Glomerular endothelial cell (primary cell): ENCODE measurements around the gene PFKL.

- RAMPAGE, long total RNA, result no peak
Observed at GRCh38 chr21:43076441-43077123, 947 bp upstream of the CBS start.

DNA sequence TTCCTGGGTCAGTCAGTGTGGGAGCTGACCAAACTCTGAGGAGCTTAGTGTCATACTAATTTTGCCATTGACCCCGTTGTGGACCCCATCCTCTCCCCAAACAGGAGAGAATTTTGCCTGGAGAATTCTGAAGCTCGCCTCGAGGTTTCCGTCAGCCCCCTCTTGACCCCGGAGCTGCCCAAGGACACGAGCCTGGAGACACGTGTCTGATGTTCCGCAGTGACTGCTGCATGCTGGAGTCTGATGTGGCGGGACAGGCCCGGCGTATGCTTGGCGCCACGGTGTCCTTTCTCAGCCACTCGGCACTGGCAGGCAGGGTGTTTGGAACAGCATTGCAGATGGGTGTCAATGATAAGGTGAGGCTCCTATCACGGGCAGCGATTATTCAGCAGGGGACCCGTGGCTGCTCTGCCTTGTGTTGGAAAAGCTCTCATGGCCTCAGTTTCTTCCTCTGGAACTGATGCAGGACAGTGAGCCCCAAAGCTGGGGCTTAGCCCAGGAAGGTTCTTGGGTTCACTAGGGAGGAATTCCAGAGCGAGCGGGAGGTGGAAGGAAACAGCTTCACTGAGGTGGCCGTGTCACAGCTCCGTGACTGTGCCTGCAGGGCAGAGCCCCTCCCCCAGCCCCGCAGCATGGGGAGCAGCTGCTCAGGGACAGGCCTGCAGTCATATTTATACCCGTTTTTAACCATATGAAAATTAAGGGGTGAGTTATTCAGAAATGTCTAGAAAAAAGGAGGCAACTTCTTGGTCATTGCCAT, 123.6 kb downstream of the SIK1 start:
- RAMPAGE, long total RNA, result no peak

DNA sequence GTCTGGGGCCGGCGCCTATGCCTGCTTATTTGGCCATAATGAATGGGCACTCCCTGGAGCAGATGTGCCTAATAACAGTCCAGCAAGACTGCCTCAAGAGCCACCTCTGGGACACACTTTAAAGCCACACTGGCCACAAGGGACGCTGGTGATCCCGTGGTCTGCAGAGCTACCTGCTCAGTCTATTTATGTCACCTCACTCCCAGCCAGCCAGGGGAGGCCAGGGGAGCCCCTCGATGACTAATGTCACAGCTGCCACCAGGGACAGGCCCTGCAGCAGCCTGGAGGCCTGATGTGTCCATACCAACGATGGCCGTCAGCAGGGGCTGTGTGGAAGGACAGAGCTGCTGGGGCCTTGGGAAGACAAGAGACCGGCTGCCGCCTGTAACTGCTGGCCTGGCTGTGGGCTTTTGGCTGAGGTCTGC, 71.1 kb downstream of the SIK1 start:
- RAMPAGE, long total RNA, result no peak

DNA sequence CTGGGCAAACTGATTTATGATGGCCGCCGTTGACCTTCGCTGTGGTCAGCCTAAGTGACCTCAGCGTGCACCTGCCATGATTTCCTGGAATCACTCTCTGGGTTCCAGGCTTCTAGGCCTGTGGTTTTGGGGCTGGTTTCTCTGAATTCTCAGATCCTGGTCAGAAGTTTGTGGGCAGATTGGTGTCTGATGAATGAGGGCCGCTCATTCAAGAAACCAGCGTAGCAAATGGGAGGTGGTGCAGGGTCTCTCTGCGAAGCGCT, 64.0 kb downstream of the SIK1 start:
- RAMPAGE, long total RNA, result no peak

DNA sequence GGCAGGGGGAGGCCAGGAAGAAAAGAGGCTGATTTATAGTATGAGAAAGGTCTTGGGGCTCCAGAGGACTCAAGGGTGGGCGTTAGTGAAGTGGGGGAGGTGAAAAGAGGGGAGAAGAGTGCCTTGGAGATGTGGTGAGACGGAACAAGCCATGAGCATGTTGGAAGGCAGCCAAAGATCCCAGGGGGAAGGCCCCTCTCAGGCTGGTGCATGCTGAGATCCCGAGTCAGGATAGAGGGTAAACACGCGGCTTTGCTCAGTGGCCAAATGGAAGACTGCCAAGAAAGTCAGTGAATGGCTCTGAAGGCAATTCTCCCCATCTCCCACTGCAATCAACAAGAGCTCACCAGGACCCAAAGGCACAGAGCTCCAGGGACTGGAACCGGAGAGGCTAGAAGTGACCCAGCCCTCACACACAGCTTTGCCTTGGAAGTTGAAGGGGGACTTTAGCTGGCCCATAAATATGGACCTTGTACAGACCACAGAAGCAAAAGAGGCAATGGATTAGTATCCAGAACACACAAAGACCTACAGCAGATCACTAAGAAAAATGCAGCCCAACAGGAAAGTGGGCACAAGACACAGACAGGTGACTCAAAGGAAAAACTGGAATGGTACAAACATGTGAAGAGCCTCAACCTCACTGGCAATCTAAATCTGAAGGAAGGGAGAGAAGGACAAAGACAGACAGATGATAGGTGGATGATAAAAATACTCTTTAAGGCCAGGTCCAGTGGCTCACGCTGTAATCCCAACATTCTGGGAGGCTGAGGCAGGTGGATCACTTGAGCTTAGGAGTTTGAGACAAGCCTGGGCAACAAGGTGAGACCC, 44.8 kb downstream of the H2BC12L start:
- RAMPAGE, long total RNA, result no peak

DNA sequence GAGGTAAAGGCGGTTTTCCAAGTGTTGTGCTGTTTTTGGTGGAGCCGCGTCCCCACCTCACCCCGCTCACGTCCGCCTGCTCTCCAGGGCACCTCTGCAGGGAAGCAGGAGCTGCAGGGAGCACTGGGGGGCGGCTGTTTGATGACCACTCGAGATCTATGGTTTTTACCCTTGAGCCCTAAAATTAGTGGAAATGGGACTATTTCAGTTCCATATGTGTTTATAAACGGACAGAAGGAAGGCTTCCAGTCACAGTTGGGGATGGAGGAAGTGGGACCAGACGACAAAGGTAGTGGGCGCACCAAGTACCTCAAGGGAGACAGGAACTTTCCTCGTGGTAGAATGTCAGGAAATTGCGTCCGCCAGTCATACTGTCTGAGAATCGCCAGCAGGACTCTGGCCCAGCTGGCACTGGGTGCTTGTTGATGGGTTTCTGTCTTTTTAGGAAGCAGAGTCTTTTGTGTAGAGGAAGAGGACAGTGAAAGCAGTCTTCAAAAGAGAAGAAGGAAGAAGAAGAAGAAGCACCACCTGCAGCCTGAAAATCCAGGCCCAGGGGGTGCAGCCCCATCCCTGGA, 27.8 kb downstream of the RRP1B start:
- RAMPAGE, long total RNA, result no peak

- RAMPAGE, long total RNA, result no peak
Observed at GRCh38 chr21:43687667-43688342, 28.4 kb downstream of the RRP1B start.

GRCh38 chr21:43721944-43722808, 3.2 kb downstream of the PDXK start:
- RAMPAGE, long total RNA, result no peak

DNA sequence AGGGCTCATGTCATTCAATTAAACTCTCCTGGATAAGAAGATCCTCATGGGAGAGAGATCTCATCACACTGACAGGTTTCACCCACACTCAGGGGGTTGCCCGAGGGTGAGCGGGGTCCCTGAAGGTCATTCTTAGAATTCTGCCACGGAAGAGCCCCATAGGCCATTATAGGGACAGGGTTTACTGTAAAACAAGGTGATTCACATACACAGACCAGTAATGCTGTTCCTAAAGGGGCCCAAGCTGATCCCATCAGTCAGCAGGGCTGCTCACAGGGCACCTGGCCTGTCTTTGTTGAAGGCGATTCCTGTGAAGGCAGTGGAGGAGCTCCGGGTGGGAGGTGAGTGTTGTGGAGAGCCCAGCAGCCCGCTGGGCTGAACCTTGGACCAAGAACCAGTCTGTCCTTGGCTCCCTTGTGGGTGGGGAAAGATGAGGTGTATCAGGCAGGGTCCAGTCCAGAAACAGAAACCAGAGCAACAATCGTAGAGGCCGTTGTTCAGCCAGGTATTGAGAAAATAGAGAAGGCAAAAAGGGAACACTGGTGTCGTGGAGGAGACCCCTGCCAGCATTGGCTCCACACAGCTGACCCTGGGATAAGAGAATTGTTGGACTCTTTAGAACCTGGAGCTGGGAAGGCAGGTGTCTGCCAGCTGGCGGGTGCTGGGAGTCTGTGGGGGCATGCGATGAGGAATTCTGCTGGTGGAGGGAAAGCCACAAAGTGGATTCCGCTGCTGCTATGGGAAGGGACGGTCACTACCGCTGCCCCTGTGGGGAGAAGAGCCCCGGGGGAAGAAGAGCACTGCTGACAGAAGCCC, 12.6 kb downstream of the PDXK start:
- RAMPAGE, long total RNA, result no peak

DNA sequence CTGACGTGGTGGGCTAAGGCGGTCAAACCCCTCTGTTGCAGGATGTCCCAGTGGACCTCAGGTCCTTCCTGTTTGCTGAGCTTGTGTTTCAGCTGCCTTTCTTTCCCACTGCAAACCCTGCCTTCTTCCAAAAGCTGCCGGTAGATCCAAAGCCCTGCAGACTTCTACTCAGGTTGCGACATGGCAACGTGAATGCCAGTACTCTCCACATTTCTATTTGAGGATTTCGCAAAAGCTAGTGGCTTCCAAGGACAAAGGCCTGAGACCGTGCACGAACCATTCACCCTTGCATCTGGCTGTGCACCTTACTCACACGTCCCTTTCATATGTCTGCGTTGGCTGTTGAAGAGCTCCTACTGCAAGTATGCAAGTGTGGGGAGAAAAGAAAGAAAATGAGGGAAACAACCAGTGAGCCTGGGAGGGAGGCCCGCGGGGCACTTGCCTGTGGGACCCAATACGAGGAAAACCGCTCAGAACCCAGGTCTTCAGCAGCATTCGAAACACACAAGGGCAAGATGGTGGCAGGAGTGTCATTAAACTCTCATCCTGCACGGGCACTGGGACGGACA, 6.1 kb upstream of the RRP1 start:
- RAMPAGE, long total RNA, result no peak

- RAMPAGE, long total RNA, result no peak
Observed at GRCh38 chr21:43815314-43815845, 26.0 kb downstream of the RRP1 start.

DNA sequence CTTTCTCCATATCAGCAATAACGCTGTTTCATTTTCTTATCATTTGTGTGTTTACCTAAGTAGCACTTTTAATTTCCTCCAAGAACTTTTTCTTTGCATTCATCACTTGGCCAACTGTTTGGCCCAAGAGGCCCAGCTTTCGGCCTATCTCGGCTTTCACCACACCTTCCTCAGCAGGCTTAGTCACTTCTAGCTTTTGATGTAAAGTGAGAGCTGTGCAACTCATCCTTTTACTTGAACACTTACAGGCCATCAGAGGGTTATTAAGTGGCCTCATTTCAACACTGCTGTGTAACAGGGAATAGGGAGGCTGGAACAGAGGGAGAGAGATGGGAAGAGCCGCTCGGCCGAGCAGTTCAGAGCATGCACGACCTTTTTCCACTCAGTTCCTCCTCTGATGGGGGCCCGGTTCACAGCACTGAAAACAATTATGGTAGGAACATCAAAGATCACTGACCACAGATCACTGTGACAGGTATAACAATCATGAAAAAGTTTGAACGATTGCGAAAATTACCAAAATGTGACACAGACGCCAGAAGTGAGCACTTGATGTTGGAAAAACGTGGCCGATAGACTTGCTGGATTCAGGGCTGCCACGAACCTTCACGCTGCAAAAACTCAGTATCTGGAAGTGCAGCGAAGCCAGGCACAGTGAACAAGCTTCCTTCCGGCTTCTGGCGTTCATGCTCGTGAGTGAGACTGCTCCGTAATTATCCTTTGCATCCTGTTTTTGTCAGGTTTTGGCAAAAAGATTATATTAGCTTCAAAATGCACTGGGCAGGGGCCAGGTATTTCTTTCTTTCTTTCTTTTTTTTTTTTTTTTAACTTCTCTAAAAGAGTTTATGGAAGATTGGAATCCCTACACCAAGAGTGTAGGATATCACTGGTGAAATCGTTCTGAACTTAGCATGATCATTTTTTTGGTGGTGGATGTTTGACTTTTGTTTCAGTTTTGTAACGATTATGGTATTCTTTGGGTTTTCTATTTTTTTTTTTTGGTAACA, 28.7 kb downstream of the AGPAT3 start:
- RAMPAGE, long total RNA, result no peak

GRCh38 chr21:43913800-43914188, 48.8 kb downstream of the AGPAT3 start:
- RAMPAGE, long total RNA, result no peak

DNA sequence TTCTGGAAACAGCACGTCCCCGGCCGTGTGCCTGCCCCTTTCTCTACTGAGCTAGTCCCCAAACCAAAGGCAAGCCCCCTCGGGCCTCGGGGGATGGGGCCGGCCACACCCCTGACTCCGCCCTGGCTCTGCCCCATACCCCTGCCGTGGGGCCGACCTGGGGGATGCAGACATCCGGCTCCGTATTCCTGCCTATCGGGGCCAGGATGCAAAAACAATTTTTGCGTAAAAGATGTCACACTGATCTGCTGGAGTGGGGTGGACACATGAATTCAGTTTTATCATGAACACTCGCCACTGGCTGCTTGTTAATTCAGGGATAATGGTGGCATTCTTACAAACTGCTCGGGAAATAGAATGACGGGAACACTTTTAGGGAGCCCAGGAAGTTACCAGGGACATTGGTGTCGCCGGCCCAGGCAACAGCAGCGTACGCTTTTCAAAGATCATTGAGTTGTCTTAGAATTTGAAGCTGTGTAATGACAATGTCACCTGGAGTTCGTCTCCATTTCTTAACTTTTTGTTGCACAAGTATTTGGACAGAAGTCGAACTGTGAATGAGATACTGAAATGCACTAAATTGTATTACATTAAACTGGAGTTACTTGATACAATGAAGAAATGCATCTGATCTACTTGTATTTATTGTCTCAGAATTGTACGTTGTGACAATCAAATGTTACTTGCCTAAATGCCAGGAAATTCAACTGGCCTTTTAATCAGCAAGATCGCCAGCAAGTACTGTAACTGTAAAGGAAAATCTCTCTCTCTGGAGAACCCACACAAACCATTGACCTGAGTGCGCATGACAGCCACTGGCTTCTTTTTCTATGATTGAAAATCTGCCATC, 26.0 kb upstream of the TRAPPC10 start:
- RAMPAGE, long total RNA, result no peak

DNA sequence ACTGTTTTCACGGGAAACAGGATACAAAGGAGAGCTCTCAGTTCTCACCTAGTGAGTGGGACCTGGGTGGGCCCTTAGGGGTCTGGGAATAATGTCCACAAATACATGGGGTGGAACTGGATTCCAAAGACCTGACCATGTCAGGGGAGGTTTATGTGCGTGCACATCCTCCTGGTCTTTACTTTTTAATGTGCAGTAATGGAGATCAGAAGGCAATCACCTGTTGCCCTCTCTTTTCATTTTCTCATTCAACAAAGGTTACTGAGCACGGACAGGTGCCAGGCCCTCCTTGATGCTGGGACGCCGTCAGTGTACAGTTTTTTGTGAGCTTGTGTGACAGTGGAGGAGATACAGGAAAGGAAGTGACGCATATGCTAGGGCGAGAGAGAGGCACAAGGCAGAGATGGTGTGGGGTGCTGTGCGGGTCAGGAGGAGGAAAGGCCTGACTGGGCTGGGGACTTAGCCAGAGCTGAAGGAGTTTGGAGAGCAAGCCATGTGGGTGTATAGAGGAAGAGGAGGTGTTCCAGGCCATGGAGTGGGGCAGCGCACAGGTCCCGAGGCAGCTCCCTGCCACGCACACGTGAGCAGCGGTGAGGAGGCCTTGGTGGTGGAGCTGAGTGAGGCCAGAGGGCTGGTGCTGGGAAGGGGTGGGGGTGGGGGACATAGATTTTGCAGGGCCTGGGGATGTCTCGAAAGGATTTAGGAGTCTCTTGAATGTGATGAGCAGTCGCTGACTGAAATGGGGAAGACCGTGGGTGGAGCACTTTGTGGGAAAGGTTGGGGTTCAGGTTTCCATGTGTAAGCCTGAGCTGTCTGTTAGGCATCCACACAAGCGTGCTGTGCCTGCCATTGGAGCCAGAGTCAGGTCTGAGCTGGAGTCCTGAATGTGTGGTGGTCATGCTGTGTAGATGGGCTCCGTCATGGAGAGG, 45.9 kb downstream of the TRAPPC10 start:
- RAMPAGE, long total RNA, result no peak

GRCh38 chr21:44059562-44060129, 47.5 kb downstream of the TRAPPC10 start:
- RAMPAGE, long total RNA, result no peak

DNA sequence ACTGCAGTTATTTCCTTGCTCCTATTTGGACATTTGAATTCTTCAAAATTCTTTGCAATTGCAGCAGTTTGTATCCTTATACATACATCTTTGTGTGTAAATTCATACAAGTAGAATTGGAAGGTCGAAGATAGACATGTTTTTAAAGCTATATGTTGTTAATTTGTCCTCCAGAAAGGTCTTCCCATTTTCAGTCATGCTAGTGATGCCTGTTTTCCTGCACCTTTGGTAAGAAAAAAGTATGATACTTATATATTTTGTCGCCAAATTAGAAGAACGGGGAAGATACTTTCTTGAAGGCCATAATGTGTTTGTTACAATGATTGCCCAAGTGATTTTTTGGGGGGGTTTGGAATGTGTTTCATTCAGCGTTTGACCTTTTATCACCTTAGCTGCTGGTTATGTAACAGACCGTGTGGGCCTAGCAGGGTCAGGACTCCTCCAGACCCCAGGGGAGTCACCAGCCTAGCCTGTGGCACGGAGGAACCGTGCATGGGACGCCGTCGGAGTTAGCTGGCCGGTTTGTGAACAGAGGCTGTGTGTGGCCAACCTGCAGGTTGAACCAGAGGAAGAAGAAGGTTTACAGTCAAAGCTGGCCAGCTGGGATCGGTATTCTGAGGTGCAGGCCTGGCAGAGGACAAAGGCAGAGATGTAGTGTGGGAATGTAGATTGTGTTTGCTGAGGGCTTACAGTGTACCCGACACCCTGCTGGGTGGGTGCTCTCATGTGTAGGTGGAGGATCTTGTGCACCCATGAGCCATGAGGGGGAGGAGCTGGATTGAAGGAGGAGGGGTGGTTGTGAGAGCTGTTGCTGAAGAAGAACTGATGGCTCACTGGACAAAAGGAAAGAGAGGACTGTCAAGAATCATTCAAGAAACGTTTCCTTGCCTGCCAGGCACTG, 40.3 kb upstream of the PWP2 start:
- RAMPAGE, long total RNA, result no peak

GRCh38 chr21:44087123-44088317, 19.7 kb upstream of the PWP2 start:
- RAMPAGE, long total RNA, result no peak

- RAMPAGE, long total RNA, result no peak
Observed at GRCh38 chr21:44174971-44175550, 41.6 kb downstream of the GATD3 start.

- RAMPAGE, long total RNA, result start-site peak on the plus strand at chr21:44300056-44300094, 525 and 672 reads in 2 replicates
Observed at GRCh38 chr21:44299402-44300280, at the start of gene PFKL. Gene PFKL, plus strand, starts transcription at chr21:44300053.